Pulmonary artery (tissue), 1 donor: ENCODE measurements around the gene RNF144A.

- PRO-cap = no peak
These were observed 1.4 kb downstream of the SOX11 start for GRCh38 chr2:5693217-5694425.

- PRO-cap = no peak
These were observed 4.3 kb downstream of the SOX11 start for GRCh38 chr2:5696413-5696934.

GRCh38 chr2:5725654-5726257 is 33.6 kb downstream of the SOX11 start:
- PRO-cap = no peak

GRCh38 chr2:6186409-6187366 is 494.5 kb downstream of the SOX11 start:
- PRO-cap = no peak

- PRO-cap = no peak
These were observed 493.4 kb downstream of the CMPK2 start for GRCh38 chr2:6372110-6372814.

GRCh38 chr2:6476309-6476590 is 389.5 kb downstream of the CMPK2 start:
- PRO-cap = no peak

- PRO-cap = no peak
These were observed 52.6 kb downstream of the CMPK2 start for GRCh38 chr2:6812998-6813611.

DNA sequence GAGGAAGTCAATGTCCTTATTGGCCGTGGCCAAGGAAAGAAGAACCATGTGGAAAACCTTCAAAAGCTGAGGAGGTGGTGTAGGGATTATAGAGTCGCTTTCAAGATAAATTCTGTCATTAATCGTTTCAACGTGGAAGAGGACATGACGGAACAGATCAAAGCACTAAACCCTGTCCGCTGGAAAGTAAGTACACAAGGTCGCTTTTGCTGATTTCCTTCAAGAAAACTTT is 9.3 kb downstream of the RSAD2 start:
- PRO-cap = no peak

DNA sequence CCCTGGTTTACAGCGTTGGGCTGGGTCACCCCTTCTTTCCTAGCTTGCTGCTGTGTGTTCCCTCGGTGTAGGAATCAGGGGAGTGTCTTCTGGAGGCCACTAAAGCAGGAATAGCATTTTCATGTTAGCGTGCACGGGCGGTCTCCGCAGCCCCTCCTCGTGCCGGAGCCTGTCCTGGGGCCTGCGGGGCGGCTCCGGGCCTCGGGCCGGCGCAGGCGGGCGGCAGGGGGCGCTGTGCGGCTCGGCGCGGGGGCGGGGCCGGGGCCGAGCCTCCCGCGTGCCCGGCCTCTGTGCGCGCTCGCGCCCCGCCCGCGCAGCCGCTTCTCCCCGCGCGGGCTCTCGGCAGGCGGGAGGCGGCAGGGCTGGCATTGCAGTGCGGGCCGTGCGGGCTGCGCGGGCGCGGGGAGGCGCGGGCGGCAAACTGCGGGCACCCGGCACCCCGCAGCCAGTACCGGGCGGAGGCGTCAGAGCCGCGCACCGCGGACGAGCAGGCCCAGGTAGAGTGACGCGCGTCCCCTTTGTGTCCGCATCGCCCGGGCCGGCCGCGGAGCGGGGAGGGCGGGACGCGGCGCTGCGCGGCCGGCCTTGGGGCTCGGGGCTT is at the start of gene RNF144A:
Gene RNF144A, plus strand, starts transcription at position 287 of the 601 bp plus-strand sequence.
- PRO-cap = unidirectional peak, plus-strand start at position 349 of the sequence

DNA sequence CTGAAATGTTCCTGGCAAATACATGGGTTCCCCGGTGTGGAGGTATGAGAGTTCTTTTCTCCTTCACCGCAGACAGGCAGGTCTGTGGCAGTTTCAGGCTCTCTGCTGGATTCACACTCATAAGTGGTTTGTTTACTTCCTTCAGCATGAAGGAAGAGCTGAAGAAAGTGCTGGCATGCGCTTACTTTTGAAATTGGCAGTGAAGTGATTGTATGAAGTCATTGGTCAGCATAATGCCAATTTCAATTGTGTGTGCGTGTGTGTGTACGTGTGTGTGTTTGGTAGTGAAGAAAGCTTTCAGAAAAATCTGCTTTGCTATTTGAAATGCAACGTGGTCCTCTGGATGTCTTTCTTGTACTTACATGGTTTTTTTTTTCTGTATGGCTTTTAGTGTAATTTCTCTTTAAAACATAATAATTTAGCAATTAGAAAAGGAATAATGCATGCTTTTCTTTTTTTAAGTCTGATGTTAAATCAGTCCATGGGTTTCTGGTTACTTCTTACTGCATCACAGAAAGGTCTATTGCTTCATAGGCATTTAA is 43.6 kb downstream of the RNF144A start:
- PRO-cap = no peak

- PRO-cap = no peak
These were observed 91.0 kb downstream of the RNF144A start for GRCh38 chr2:7007779-7009039.

- PRO-cap = no peak
These were observed 533.1 kb downstream of the RNF144A start for GRCh38 chr2:7450303-7450773.

- PRO-cap = no peak
These were observed 732.6 kb downstream of the RNF144A start for GRCh38 chr2:7649734-7650380.

- PRO-cap = no peak
These were observed 461.8 kb upstream of the ID2 start for GRCh38 chr2:8219900-8220580.

- PRO-cap = no peak
These were observed 379.8 kb upstream of the ID2 start for GRCh38 chr2:8302000-8302563.

DNA sequence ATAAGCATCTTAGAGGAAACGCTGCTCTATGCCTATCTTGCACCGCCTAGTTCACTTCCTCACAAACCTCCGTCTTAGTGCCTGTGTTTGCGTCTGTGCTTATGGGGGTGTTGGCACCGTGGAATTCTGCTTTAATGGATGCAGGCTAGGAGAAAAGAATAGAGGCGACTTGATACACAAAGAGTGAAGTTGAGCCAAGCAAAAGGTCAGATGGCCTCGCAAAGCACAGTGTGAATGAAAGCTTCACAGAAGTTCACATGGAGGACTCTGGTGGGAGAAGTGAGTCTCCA is 255.2 kb upstream of the ID2 start:
- PRO-cap = no peak

- PRO-cap = no peak
These were observed 224.8 kb upstream of the ID2 start for GRCh38 chr2:8456923-8457590.

- PRO-cap = no peak
These were observed 141.9 kb upstream of the ID2 start for GRCh38 chr2:8539804-8540523.

DNA sequence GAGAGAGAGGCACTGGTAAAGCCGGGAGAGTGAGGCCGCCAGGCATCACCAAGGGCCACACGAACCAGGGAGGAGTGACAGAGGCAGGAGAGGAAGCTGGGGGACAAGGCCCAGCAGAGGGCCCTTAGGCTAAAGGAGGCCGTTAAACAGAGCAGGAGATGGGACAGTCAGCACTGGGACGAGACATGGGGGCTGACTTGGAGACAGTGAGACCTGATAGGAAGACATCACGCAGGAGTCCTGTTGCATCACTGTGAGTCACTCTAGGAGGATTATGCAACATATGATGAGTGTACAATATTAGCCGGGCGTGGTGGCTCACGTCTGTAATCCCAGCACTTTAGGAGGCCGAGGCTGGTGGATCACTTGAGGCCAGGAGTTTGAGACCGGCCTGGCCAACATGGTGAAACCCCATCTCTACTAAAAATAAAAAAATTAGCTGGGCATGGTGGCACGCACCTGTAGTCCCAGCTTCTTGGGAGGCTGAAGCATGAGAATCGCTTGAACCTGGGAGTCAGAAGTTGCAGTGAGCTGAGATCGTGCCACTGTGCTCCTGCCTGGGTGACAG is 83.5 kb upstream of the ID2 start:
- PRO-cap = no peak

DNA sequence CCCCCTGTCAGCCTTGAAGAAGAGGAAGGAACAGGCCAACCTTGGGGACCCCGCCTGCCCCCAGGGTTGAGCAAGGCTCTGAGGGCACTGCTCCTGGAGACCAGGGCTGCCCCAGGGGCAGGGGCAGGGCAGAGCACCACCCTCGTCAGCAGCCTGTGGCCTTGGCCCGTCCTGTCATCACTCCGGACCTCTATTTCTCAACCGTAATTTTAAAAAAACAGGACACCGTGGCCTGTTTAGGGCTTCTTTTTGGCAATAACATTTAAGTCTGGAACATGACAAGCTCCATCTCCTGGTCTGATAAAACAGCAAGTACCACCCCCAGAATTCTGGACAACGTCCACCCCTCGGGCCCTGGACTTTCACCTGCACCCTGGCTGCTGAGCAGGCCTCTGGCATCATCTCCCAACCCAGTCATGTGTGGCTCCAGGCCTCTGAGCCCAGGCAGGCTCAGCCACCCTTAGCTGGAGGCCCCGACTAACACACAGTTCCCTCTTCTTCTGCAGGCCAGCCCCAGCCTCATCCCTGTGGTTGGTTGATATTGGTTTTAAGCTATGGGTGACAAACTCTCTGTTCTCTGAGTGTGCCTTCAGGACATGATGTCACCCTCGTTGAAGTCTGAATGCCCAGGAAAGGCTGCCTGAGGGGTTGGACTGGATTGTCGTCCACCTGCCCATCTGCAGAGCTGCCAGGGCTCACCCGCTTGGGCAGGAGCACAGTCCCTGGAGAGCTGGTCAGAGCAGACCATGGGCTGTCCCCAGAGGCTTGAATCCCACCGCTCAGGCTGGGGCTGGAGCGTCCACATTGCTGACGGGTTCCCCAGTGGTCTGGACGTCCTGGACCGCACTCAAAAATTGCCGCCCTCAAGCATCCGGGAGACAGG is 22.5 kb upstream of the ID2 start:
- PRO-cap = no peak